ENCODE results near the gene CA7.

GRCh38 chr16:64409800-64410176 is 712.1 kb downstream of the CDH11 start:
- RRBS: no CpG with 5 or more reads among the region's 4 CpGs

GRCh38 chr16:64910231-64910765 is 211.6 kb downstream of the CDH11 start:
- RRBS: no CpG with 5 or more reads among the region's 7 CpGs

DNA sequence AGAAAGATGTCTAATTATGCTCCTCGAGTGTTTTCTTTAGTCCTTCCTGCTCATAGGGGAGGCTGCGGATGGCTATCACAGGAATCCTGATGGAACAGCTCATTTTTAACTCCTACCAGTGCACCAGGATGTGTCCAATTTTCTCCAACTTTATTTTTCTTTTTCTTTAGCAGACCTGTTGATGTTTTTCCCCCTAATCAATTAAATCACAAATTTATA is 3.7 kb downstream of the CDH11 start:
- RRBS: no CpG with 5 or more reads among the region's 2 CpGs

DNA sequence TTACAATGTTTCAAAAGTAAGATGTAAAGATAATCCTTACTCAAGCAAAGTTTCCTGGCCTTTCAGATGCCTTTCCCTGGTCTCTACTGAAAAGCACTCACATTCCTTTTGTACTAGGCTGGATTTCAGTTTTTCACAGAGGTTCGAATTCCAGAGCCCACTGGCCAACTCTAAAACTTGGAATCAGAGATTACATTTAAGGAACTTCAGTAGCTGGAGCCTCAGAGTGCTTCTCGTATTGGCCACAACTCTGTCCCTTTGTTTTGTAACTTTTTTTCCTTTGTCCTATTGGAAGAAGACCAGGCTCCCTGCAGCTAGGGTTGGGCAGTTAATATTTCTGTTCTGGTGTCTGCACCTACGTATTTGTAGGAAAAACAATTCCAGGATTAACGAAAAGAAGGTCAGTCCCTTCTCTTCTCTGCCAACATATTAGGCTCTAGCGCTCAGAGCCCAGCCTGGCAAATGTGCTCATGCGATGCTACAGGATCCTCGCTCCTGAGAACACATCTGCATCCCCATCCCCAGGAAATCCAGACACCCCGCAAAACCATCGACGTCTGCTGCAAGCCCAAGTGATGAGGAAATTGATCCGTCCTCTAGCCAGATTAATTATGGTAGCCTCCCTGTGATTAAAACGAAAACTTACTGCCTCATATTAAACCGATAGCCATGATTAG is 1.9 kb downstream of the CDH11 start:
- RRBS: no CpG with 5 or more reads among the region's 13 CpGs

DNA sequence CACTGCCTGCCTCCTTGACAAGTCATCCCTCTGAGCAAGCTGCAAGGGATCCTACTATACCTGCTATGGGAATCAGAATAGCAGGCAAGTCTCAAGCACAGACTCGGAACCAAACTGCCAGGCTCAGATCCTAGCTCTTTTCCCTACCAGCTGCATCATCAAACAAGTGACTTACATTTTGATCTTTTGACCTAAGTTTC is 512.6 kb upstream of the CDH11 start:
- RRBS: no CpG with 5 or more reads among the region's 1 CpG

- RRBS: no CpG with 5 or more reads among the region's 2 CpGs
Measured at GRCh38 chr16:65945385-65945737, 421.1 kb upstream of the CDH5 start.

GRCh38 chr16:66127649-66128030 is 238.9 kb upstream of the CDH5 start:
- RRBS: no CpG with 5 or more reads among the region's 15 CpGs

DNA sequence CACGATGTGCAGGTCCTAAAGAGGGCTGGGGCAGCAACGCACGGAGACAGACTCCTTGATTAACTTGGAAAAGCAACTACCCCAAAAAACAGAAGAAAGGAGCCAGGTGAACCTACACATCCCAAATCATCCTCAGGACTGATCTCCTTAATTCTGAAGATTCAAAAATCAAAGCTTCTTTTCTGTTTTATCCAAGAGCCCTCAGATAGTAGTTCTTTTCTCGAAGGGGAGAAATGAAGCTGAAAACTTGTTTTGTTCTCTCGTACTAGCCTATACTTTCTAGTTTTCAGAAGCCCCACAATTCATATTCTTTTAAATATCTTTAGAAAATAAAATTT is 223.7 kb upstream of the CDH5 start:
- RRBS: no CpG with 5 or more reads among the region's 5 CpGs

DNA sequence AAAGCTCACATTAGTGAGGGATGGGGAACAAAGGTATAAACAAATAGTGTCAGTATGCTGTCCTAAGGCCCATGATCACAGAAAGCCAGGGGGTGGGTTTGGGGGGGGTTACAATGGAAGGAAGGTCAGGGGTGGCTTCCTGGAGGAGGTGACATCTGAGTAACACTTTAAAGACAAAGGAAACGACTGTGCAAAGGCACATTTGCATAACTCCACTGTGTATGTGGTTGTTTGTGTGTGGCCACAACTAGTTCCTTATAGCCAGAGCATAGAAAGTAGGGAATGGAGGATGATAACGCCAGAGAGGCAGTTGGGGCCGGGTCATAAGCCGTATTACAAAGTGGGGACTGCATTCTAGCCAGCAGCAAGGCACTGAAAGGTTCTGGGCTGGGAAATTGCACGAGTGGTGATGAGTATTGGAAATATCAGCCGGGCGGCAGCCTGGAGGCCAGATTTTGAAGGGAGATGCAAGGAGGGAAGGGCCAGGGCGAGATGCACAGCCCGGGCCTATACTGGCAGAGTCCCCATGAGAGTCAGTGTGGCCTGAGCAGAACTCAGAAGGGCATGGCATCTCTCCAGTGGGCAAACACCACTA is 33.7 kb downstream of the TK2 start:
- RRBS: 66% methylated on average over 4 of the region's 9 CpGs

DNA sequence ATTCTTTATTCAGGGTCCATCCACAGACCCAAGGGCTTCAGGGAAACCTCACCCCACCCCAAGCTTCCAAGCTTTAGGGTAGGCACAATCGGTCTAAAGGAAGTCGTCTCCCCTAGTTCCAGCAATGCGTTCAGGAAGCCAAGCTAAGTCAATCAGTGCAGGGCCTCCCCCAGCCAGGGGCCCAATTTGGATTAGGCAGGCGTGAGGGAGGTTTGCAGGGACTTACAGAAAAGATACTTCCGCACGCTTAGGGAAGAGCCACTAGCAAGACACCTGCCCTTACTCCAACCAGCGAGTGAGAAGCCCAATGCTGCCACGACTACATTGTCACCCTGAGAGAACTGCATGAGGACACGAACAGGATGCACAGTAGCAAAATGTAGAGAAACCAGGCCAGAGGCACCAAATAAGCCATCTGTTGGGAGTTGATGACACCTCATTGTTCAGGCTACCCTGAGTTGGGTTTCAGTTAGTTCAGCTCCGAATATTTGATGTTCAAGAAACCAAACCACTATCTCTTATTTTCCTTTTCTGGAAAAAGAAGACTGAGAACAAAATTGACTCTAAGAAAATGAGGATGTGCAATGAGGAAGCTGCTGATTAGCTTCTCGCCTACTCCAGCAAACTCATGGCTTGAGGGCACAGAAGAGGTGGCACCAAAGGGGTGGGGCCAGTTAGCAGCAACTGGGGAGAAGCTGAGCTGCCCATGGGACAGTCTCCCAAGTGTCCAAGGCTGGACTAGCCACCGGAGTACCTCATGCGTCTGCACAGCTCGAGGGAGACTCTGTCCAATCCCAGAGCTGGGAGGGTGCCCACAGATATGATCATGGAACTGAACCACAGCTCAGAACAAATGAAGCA is 29.4 kb downstream of the TK2 start:
- RRBS: no CpG with 5 or more reads among the region's 14 CpGs

DNA sequence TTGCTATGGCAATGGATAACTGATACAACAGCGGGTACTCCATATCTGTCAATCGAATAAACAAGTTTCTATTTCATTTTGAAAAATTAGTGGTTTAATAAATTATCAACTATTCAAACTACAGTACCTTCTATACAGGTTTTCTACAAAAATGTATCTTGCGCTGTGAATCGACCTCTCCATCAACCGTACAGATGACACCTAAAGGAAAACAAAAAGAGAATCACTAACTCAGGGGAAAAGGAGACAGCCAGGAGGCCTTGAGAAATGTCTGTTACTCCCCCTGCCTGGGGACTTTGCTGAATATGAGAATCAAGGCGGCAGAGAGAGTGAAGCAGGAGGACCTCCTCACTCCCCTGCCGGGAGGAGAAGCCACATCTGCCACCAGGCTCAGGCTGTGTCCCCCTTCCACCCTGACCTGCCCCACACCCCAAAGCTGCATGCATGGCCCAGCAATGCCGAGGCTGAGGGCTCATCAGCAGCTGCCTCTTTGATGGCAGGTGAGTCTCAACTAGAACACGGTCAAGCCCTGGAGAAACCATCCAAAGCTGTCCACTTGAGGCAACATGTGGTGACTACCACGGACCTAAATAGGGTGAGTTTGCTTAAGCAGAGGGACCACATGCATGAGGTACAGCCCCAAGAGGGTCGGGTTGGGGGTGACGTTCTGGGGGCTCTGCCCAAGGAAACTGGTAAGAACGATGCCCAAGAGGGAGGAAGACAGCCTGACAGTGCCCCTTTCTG is 20.9 kb downstream of the TK2 start:
- RRBS: no CpG with 5 or more reads among the region's 13 CpGs

GRCh38 chr16:66580221-66580930 is 1.1 kb downstream of the CMTM2 start:
- RRBS: no CpG with 5 or more reads among the region's 3 CpGs

GRCh38 chr16:66617807-66618200 is 13.3 kb downstream of the CMTM3 start:
- RRBS: no CpG with 5 or more reads among the region's 6 CpGs

DNA sequence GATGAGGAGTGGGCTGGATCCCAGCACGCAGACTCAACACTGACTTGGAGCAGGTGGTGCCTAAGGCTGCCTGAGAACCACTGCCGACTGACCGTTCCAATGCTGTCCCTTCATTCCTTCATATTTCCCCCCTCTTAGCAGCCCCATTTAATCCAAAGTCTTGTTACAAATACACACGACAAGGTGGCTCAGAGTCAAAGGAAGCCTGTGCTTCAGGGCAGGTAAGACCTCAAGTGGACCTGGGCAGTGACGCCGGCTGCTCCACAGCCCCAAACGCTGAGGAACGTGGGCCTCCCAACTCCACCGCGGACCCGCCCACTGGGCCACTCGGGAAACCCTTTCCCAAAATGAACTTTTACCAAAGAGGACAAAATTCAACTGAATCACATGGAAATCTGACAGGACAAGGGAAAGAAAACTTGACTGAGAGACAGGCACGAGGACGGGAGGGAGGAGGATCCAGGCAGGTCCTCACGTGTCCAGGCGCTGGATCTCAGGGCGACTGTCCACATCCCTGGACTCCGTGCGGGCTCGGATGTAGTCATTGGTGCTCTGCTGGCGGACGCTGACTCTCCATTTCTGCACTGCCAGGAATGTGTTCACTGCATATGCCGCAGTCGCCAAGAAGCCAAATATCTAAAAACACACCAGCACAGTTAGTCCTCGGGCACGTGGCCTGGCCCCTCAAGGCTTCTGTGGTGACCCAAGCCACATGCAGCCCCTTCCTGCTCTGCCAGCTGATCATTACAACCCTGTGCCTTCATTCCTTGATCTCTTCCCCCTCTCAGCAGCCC is 17.3 kb downstream of the CMTM3 start:
- RRBS: no CpG with 5 or more reads among the region's 26 CpGs

- RRBS: no CpG with 5 or more reads among the region's 12 CpGs
Measured at GRCh38 chr16:66627556-66628204, 23.2 kb downstream of the CMTM3 start.

DNA sequence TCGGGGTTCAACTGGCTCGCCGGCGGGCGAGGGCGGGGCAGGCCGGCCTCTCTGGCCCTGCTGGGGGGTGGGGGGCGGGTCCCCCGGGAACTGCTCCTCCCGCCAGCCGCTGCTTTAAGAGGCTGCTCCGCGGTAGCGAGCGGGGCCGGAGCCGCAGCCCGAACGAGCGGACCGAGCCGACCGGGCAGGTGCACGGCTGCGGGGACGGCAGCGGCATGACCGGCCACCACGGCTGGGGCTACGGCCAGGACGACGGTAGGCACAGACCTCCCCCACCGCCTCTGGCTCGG is at the start of gene CA7:
CA7 (plus strand) TSS at position 142 of the 290 bp plus-strand sequence.
- RRBS: 2% methylated on average over 21 of the region's 34 CpGs

DNA sequence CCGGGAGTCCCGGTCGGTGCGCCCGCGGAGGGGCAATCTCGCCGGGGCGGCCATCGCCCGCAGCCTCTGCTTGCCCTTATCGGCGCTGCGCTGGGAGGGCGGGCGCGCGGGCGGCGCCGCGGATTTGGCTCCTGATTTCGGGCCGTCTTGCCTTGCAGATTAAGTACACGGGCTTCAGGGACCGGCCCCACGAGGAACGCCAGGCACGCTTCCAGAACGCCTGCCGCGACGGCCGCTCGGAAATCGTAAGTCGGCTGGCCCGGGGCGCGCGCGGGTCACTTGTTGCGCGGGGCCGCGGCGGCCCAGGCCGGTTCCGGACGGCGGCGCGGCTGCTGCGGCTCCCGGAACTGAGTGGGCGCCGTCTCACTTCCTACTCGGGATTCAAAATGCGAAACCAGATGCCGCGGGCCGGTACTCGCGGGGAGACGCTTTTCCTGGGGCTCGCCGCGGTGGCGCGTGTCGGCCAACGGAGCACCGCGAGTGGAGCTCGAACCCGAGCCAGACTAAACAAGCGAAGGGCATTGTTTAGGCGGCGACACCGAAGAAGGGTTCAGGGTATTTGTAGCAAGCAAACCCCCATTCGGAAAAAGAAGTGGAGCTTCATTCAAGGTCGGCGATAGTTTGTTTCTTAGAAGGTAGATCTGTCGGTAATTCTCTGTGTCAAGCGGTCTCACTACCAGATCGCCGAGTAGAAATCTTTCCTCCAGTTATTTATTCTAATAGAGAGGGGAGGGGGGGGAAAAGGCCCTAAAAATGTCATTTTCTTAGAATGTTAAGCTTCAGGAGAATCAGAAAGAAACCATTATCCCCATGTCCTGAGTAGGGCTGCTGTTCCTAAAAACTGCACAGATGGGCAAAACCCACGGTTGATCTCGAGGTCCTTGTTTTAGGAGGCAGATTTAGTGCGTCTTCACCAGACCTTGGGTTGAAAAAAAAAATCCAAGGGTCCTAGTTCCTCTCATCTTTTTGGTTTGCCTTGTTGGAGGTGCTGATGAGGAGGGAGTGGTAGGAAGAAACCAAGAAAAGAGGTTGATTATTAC is 940 bp downstream of the CBFB start:
- RRBS: under 1% methylated on average over 29 of the region's 90 CpGs

DNA sequence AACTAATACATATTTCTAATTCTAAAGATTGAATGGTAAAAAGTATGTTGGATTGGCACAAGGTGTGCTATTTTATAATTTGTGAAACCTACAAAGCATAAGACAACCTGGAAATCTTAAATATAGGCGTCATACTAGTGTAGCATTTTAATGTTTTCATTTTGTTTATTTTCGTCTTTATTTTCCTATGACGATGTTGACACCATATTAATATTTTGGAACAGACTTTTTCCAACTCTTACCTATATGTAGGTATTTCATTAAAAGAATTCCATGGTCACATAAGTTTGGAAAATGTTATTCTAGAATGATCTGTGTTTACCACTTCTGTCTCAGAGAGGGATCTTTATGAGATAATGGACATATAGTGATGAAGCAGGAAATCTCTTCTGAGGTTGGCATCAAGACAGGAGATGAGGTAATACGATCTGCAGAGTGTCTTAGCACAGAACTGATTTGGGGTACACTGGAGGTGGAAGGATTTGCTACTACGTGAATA is 5.3 kb downstream of the CBFB start:
- RRBS: no CpG with 5 or more reads among the region's 5 CpGs

GRCh38 chr16:67038907-67039324 is 10.0 kb downstream of the CBFB start:
- RRBS: no CpG with 5 or more reads among the region's 1 CpG

Data from renal cortical epithelial cell (primary cell).